Spinal cord (tissue), 3 donors: ENCODE measurements around a stretch of chr10.

- PRO-cap: no peak
- RAMPAGE, long total RNA: no peak
Observed at GRCh38 chr10:133153887-133154227, 6.2 kb upstream of the KNDC1 start.

DNA sequence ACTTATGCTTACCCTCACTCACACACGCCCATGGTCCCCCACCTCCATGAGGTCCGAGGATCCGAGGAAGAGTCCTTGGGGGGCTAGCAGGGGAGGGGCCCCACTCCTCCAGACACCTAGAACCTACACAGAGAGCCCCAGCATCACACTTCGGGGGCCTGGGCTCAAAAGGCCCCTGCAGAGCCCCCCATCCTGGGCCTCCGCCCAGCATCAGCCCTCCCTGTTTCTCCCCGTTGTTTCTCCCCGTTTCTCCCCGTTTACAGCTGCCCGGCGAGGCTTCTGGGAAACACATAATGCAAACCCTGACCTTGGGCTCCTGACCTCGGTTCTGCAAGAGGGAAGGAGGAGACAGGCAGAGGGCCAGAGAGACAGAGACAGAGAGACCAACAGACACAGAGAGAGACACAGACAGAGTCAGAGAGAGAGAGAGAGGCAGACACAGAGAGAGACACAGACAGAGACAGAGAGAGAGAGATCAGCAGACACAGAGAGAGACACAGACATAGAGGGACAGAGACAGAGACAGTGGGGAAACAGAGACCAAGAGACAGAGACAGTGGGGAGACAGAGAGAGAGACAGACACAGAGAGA lies 12.3 kb downstream of the VENTX start:
- PRO-cap: no peak
- RAMPAGE, long total RNA: no peak

GRCh38 chr10:133344373-133344882 lies 2.7 kb upstream of the PRAP1 start:
- PRO-cap: no peak
- RAMPAGE, long total RNA: no peak

DNA sequence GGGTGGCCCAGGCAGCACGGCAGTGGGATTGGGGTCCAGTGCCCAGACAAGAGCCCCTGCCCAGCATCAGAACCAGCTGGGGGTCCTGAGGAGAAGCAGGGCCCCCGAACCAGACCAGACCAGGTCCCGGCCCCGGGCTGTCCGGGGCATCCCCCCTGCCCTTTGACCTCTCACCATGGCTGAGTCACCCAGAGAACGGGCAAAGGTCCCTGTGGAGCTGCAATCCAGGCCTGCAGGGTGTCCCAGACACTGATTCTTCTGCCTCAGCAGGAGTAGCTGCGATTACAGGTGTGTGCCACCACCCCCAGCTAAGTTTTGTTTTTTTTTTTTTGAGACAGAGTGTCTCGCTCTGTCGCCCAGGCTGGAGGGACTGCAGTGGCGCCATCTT lies 1.0 kb downstream of the PRAP1 start:
- PRO-cap: no peak
- RAMPAGE, long total RNA: no peak